Aortic smooth muscle cell (primary cell): ENCODE results near the gene ARSG.

- RRBS: no CpG with 5 or more reads among the region's 1 CpG
These were observed 39.0 kb downstream of the PSMD12 start for GRCh38 chr17:67327453-67327654.

- RRBS: no CpG with 5 or more reads among the region's 4 CpGs
These were observed 19.4 kb downstream of the PSMD12 start for GRCh38 chr17:67346950-67347478.

GRCh38 chr17:67348648-67349261, 17.6 kb downstream of the PSMD12 start:
- RRBS: no CpG with 5 or more reads among the region's 10 CpGs

- RRBS: no CpG with 5 or more reads among the region's 6 CpGs
These were observed 25.1 kb downstream of the PITPNC1 start for GRCh38 chr17:67402208-67402563.

GRCh38 chr17:67421524-67422473, 44.7 kb downstream of the PITPNC1 start:
- RRBS: no CpG with 5 or more reads among the region's 8 CpGs

DNA sequence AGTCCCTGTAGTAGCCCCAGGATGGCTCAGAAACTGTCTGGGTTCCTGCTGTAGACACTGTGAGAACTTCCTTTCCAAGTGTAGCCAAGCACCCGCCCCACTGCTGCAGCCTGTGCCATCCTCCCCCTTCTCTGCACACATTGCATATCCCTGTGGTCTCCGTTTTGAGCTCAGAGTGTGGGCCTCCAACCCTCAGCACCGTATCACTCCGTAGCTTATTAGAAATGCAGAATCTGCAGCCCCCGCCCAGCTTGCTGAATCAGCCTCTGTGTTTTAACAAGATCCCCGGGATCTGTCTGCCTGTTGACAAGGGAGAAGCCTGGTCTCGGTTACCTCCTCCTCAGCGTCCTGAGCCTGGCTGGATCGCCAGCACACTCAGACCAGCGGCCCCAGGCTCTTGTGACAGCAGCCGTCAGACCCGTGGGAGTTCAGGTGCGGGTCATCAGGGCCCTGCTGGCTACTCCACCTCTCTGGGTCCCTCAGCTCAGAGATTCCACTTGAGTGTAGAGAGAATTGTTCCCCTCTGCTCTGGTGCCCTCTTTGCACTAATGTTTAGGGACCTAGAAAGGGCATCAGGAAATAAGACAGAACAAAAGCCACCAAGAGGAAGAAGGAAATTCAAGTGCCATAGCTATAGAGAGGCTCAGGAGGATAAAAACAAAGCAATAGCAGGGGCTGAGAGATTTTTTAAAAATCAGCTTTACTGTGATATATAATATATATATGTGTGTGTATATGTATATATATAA, 92.3 kb downstream of the PITPNC1 start:
- RRBS: no CpG with 5 or more reads among the region's 13 CpGs

DNA sequence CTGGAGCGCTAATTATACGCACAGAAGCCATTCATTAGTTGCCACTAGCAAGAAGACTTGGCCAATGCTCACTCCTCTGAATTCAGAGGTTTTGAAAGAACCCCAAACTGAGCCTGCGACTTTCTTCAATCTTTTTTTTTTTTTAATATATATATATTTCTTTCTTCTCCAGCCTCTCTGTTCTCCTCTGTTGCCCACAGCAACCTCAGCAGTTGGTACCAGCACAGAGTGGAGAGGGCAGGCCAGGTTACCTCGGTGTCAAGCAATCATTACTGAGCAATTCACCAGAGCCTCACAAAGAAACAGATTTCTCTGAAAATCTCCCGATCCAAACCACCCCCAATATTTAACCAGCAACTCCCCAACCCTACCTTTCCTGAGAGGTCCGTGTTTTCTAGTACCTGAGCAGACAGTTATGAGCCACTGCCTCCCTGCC, 101.7 kb downstream of the PITPNC1 start:
- RRBS: no CpG with 5 or more reads among the region's 6 CpGs

DNA sequence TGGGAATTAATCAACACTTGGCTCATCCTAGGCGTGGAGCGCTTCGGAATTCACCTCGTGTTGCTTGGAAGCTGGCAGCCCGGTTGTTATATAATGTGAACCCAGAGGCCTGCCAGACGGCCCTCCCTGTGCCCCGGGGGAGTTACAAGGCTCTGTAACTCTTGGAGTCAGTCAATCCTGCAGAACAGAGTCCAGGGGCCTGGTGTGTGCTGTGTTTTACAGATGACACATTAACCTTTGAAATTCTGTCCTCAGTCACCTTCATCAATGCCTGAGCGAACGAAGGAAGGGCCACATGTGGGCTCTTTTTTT, 111.1 kb downstream of the PITPNC1 start:
- RRBS: 8% methylated on average over 3 of the region's 9 CpGs

DNA sequence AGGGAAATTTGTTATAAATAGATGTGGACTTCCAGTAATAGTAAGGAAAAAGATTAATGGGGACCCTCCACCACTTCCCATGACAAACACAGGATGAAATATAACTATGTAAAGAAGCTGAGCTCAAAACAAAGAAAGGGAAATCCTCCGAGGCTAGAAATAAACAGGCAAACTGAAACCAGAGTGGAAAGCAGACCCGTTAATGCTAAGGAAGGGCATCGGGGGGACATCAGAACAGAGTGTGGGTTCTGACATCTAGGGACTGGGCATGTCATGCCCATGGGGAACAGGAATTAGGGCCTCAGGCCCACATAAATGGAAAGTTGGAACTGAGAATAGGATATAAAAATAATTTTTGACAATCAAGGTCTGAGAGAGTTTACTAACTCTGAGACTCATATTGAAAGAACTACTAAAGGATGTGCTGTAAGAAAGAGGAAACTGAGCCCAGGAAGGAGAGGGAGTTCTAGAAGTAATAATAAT, 158.6 kb downstream of the PITPNC1 start:
- RRBS: no CpG with 5 or more reads among the region's 3 CpGs

- RRBS: no CpG with 5 or more reads among the region's 17 CpGs
These were observed 142.4 kb upstream of the NOL11 start for GRCh38 chr17:67575175-67575835.

DNA sequence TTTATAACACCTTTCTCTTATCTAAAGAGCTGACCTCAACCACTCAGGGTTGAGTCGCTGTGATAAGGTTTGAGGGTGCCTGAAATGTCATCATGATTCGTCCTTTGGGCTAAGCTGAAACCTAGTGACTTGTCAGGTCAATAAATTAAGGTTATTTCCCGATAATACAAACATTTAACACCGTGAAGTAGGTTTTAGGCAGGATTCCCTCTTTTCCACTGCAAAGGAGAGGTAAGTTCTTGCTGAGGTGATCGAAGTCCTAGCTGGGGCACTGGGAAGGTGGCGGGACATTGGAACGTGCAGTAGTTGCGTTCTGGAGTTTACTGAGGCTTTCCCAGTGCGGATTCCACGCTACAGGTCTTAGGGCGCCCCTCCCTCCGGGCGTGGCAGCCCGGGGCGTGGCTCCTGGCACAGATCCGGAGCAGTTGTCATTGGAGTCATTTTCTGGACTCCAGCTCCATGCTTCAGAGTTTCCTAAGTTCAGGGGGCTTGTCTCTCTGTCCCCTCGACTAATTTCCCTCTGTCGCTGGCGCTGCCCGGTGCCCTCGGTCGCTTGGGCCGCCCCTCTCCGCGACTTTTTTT, 725 bp upstream of the BPTF start:
- RRBS: 2% methylated on average over 4 of the region's 25 CpGs

GRCh38 chr17:68040356-68041127, 5.0 kb downstream of the KPNA2 start:
- RRBS: no CpG with 5 or more reads among the region's 4 CpGs

GRCh38 chr17:68044520-68044884, 9.0 kb downstream of the KPNA2 start:
- RRBS: no CpG with 5 or more reads among the region's 6 CpGs

GRCh38 chr17:68070646-68071047, 35.1 kb downstream of the KPNA2 start:
- RRBS: no CpG with 5 or more reads among the region's 8 CpGs

DNA sequence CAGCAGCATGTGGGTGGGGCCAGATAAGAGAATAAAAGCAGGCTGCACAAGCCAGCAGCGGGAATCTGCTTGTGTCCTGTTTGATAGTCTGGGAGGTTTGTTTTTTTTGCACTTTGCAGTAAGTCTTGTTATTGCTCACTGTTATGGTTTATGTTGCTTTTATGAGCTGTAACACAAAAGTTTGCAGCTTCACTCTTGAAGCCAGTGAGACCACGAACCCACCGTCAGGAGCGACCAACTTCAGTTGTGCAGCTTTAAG, 46.1 kb downstream of the KPNA2 start:
- RRBS: no CpG with 5 or more reads among the region's 4 CpGs

DNA sequence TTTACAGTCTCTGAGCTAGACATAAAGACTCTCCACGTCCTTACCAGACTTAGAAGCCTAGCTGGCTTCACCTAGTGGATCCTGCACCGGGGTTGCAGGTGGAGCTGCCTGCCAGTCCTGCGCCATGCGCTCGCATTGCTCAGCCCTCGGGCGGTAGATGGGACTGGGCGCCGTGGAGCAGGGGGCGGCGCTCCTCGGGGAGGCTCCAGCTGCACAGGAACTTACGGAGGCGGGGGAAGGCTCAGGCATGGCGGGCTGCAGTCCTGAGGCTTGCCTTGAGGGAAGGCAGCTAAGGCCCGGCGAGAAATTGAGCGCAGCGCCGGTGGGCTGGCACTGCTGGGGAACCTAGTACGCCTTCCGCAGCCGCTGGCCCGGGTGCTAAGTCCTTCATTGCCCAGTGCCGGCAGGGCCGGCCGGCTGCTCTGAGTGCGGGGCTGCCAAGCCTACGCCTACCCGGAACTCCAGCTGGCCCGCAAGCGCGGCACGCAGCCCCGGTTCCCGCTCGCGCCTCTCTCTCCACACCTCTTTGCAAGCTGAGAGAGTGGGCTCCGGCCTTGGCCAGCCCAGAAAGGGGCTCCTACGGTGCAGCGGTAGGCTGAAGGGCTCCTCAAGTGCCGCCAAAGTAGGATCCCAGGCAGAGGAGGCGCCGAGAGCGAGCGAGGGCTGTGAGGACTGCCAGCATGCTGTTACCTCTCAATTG, 78.5 kb upstream of the AMZ2 start:
- RRBS: no CpG with 5 or more reads among the region's 46 CpGs

DNA sequence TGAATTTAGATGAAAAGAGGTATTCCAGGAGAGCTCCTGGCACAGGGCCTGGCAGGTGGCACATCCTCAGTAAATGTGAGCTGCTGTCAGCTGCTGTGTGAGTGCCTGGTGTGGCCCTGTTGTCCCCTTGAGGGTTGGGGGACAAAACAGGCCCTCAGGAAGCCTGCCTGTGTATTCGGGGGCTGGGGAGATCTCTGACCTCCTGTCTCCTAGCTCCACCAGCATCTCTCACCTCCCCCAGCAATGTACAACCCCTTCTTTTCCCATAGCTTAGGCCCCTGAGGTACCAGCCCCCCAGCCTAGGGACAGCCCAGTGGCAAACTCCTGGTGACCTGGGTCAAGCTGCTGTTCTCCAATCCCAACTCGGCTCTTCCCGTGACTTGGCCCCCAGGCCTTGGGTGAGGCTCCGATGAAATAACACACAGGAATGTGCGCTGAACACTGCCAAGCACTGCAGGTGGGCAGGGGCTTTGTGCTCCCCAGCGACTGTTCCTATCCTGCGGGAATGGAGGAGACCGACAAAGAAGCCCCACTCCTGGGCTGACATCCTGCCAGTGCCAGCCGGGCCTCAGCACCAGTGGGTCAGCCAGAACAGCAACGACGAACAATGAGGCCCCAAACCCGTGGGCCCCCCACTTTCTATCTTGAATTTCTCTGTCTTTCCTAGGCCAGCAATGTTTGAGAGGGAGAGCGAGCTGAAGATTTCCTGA, 63.7 kb upstream of the AMZ2 start:
- RRBS: no CpG with 5 or more reads among the region's 13 CpGs

- RRBS: no CpG with 5 or more reads among the region's 8 CpGs
These were observed 10.0 kb upstream of the AMZ2 start for GRCh38 chr17:68237758-68238270.

DNA sequence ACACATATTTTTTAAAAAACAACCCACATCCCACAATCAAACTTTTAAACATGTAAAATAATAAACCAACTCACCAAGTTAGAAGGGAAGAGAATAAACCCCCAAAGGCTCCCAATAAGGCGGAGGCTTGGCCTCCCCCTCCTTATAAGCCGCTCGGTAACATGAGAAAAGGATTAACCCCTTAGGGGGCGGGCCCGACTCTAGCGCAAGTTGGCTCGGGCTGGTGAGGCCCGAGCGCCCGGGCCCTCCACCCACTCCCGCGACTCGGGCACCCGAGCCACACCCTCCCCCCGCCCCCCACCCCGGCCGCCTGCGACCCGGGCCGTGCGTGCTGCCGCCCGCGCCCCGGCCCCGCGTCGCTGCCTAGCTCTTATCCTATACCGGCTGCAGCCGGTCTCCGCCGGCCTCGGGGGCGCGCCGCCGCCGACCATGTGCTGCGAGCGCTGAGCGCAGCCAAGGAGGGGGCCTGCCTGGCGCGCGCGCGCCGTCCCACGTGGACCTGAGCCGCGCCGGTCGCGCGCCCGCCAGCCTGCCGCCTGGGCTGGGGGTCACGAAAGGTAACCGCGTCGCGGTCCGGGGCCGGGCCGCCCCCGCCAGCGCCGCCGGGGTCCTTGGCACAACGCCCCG, at the start of gene ARSG:
ARSG (plus strand) TSS at position 484 of the 627 bp plus-strand sequence.
- RRBS: 2% methylated on average over 34 of the region's 70 CpGs

- RRBS: no CpG with 5 or more reads among the region's 13 CpGs
These were observed 65.2 kb downstream of the ARSG start for GRCh38 chr17:68356374-68357063.